ReNcell CX (cell line): ENCODE measurements around a stretch of chr21.

- PRO-cap, result no peak
These were observed 1519.1 kb upstream of the TPTE start for GRCh38 chr21:9002037-9002880.

DNA sequence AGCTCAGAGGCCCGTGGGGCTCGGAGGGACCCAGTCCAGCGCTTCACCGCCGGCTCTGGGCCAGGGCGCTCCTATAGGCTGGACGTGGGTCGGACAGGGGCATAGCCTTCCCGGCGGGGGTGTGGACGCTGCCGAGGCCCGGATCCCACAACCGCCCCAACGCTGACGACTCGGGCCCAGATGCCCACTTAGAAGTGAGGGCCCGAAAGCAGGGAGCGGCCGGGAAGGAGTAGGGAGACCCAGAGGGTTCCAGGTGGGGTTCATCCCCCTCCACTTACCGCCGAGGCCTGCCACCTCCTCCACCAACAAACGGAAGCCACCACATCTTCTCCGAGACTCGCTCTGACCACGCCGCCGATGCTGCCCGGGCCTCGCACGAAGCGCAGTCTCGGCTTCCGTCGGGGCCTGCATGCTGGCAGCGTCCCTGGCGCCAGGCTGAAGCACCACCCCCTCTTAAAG, 179.0 kb upstream of the TPTE start:
- PRO-cap, result no peak

GRCh38 chr21:14048347-14048910, 162.3 kb downstream of the LIPI start:
- PRO-cap, result no peak

GRCh38 chr21:14517716-14518783, 28.1 kb downstream of the SAMSN1 start:
- PRO-cap, result no peak

DNA sequence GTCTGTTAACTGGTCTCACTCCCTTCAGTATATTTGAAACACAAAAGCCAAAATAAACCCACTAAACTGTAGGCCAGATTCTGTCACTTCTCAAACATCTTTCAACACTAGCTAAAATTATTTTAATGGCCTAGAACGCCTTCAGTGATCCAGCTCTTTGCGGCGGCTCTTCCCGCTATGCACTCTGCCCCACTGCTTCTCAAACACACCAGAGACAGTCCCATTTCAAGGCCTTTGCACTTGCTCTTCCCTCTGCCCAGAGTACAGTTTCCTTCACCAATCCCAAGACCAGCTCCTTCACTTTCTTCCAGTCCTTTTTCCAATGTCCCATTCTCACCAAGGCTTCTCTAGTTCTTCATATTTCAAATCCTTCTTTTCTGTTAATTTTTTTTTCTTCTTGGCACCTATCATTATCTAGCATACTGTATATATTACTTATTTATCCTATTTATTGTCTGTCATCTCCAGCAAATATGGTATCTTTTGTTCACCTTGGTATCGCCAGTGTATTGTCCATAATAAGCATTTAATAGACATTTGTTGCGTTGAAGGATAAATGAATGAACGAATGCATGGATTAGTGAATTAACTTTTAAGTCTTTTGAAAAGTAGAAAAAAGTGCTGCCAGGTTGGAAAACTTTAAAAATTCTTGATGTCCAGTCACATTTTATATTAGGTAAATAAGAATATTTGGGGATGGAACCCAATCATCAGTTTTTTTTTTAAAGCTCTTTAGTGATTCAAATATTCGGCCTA, 8.9 kb downstream of the SAMSN1 start:
- PRO-cap, result no peak

GRCh38 chr21:14864331-14864856, 200.4 kb downstream of the NRIP1 start:
- PRO-cap, result no peak

GRCh38 chr21:14998018-14998864, 66.6 kb downstream of the NRIP1 start:
- PRO-cap, result no peak

- PRO-cap, result no peak
These were observed 59.2 kb downstream of the NRIP1 start for GRCh38 chr21:15005203-15006393.

GRCh38 chr21:15054156-15055118, 10.4 kb downstream of the NRIP1 start:
- PRO-cap, result no peak

DNA sequence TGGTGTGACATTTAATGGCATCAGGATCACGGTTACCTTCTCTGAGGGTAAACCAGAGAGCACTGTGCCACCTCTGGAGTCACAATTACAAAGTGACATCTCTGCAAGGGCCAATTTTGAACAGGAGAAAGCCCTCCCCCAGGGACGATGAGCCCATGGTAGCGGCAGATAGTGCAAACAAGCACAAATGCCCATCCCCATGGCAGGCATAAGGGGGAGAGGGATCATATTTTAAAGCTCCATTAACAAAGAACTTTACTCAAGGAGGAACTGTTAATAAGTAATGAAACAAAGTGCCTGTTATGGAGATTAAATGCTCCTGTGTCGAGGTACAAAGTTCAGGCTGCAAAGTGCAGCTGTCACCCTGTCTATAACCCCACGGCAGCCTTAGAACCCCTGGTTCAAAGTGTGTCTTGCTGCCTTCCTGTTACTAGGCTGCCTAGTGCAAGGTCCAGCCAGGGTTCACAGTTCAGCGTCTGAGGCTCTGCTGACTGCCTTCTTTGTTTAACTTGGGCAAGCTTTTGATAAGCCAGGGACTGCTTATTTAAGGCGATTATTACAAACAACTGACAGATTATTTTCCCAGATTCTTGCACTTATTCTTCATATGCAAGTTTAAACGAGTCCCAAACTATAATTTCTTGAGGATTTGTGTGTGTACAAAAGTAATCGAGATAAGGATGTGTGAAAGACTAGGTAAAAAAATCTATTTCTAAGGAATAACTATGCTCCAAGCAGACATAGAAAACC, 75.7 kb upstream of the NRIP1 start:
- PRO-cap, result bidirectional peak, plus-strand start at position 406 of the sequence, minus-strand start at position 435 of the sequence

DNA sequence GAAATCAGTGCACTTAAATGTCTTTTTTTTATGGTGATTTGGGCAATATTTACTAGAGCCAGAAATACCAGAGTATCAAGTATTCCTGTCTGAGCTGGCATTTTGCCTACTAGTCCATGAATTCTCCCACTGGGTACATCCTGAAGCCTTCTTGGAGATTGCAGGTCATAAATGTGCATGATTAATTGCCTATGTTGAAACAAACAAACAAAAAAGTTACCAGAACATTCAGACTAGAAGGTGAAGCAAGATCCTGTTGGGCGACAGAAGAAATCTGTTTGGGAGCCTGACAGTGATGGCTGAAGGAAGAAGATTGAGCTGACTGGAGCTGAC, 127.4 kb upstream of the NRIP1 start:
- PRO-cap, result no peak

GRCh38 chr21:15797719-15798057, 67.9 kb downstream of the USP25 start:
- PRO-cap, result no peak

- PRO-cap, result no peak
These were observed 81.1 kb downstream of the USP25 start for GRCh38 chr21:15810732-15811475.

DNA sequence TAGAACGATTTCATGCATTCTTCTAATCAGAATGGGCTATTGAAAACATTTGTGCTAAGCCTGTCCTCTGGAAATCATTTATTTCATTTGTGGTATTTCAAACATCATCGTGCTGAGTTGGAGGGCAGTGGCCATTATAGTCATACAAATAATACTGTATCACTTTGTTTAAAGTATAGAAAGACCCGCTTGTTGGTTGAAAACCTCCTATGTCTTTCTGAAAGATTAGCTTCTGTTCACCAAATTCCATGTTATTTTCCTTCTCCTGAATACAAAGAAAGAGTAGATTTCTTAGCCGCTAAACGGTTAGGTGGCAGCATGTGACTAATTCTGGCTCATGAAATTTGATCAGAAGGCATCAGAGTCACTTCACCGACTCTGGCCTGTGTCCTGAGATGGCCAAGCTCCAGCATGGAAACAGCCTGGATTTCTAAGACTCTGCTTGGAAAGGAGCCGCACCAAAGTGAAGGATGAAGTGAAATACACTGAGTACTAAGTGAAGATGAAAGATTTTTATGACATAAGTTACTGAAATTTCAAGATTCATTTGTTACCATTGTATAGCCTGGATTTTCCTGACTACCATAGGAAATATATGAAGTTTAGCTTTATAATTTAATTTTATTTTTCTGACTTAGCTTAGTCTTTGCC, 355.1 kb downstream of the USP25 start:
- PRO-cap, result bidirectional peak, plus-strand start at position 400 of the sequence, minus-strand start at position 278 of the sequence; bidirectional peak, plus-strand start at position 447 of the sequence, minus-strand start at position 459 of the sequence

DNA sequence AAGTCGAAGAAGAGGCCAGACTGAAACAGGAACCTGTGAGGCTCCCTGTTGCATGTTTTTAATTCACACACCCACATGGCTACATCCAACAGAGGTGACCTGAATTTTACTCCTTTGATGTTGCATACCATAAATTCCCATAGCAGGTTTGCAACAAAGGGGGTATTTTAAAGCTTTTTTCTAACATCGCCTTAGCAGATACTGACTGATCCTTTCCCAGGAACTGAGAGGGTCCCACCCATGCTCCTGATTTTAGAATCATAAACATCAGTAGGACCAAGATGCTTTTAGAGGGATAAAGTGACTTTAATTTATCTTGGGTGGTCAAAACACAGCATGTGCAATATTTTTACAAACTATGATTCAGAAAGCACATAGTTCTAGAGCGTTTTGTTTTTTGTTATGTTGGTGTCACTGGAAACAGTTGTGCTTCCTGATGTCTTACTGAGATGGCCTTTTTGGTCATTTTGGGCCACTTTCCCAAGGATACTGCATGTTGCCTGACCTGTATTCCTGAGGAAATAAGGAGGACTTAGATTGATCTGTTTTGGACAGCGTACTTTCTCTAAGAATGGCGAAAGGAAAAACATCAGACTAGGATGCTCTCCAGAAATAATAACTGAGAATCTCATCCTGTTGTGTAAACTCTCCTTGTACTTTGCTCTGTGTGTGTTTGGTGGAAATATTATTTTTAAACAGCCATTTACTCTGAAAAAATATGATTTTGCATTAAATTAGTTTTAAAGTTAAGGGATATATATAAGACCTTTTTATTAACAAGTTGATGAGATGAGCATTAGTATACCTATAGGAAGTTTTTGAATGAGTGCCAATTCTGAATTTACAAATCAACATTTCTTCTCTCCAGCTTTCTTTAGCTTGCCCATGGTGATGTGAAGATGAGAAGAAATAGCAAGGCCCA, 451.2 kb downstream of the USP25 start:
- PRO-cap, result no peak

GRCh38 chr21:16193879-16194813, 464.4 kb downstream of the USP25 start:
- PRO-cap, result unidirectional peak, plus-strand start at chr21:16194167; bidirectional peak, plus-strand start at chr21:16194498, minus-strand start at chr21:16194261

DNA sequence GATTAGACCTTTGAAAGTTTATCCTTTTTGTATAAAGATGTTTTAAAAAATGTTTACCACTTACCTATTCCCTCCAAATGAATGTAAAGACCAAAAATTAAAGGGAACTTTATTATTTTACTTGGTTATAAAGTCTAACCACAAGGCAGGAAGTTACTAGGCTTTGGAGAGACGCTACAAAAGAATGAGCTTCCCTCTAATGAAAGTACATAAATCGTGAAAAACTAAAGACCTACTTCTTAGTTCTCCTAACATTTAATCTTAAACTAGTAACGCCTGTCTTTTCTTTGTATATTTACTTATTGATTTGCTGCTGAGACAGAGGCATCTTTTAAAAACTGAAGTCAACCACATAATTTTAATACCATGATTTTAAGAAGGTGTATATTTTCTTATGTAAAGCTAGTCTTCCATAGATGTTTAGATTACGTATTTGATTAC, 466.7 kb downstream of the USP25 start:
- PRO-cap, result no peak

GRCh38 chr21:16330306-16330965, 600.7 kb downstream of the USP25 start:
- PRO-cap, result no peak

GRCh38 chr21:16455812-16456488, 726.2 kb downstream of the USP25 start:
- PRO-cap, result no peak

GRCh38 chr21:16509407-16510074, 779.8 kb downstream of the USP25 start:
- PRO-cap, result no peak